Umbilical cord (tissue), 2 donors: ENCODE measurements around a stretch of chr5.

- RAMPAGE, long total RNA: no peak
Measured at GRCh38 chr5:149747328-149748339, 17.5 kb downstream of the PPARGC1B start.

GRCh38 chr5:149931933-149932786 lies 12.4 kb downstream of the PDE6A start:
- RAMPAGE, long total RNA: no peak

GRCh38 chr5:149984857-149985407 lies 15.5 kb downstream of the TIGD6 start:
- RAMPAGE, long total RNA: no peak

- RAMPAGE, long total RNA: no peak
Measured at GRCh38 chr5:149995269-149995928, 5.1 kb downstream of the TIGD6 start.

GRCh38 chr5:150000847-150001669 lies 519 bp downstream of the HMGXB3 start:
- RAMPAGE, long total RNA: no peak

DNA sequence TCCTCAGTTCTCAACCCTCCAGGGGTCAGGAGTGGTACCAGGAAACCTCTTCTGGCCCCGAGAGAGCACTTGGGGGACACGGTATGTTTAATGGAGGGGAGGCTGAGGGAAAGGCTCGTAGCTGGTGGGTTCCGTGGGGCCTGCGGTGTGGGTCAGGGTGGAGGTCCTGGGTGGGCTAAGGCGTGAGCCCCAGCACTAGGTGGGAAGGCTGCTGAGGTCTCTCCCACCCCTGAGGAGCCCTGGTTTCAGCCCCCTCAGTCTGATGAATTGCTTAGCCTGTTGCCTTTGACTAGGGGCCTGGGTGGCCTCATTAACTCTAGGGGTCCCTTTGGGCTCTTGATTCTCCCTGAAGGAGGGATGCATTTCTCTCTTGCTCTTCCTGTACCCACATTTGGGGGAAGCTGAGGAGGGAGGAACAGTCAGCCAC lies 34.0 kb downstream of the CSF1R start:
- RAMPAGE, long total RNA: no peak

- RAMPAGE, long total RNA: no peak
Measured at GRCh38 chr5:150124255-150124748, 31.3 kb downstream of the PDGFRB start.

- RAMPAGE, long total RNA: no peak
Measured at GRCh38 chr5:150146716-150147193, 8.9 kb downstream of the PDGFRB start.

GRCh38 chr5:150180548-150181384 lies 9.1 kb upstream of the SLC6A7 start:
- RAMPAGE, long total RNA: no peak

GRCh38 chr5:150291428-150291839 lies 1.9 kb upstream of the CAMK2A start:
- RAMPAGE, long total RNA: no peak

GRCh38 chr5:150460973-150461593 lies 11.5 kb upstream of the RPS14 start:
- RAMPAGE, long total RNA: no peak

DNA sequence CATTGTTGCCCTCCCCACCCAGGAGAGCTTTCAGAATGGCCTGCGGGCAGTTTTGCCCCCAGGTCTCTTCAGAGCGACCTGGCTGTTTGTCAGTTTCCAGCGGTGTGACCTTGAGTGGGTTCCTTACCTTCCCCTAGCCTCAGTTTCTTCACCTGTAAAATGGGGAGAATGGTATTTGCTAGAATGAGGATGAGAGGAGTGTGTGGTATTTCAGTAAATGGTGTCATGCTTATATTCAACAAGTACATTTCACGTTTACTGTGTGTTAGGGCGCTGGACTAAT lies 21.0 kb upstream of the NDST1 start:
- RAMPAGE, long total RNA: no peak

DNA sequence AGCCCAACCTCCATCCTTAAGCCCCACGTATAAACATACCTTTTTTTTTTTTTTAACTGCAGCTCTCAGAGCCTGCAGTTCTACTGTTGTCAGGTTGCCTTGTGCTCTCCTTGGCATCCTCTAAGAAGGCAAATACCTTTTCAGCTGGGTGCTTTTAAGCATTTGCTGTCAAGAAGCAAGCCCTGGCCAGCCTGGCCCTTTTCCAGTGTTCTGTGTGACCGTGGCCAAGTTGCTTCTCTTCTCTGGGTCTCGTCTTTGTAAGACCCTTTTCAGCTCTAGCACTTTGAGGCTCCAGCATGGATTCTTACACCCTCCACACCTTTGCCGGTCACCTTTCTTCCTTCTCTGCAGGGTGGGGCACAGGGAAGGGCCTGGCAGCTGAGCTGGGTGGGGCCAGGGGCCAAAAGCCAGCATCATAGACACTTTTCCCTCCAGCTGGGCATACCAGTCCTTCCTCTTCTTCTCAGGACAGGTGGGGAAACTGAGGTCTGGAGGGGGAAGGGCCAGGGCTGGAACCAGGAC lies 643 bp upstream of the NDST1 start:
- RAMPAGE, long total RNA: no peak

- RAMPAGE, long total RNA: no peak
Measured at GRCh38 chr5:150520836-150521422, 13.0 kb downstream of the NDST1 start.

- RAMPAGE, long total RNA: no peak
Measured at GRCh38 chr5:150533156-150533567, 25.2 kb downstream of the NDST1 start.

- RAMPAGE, long total RNA: no peak
Measured at GRCh38 chr5:150539884-150540911, 32.3 kb downstream of the NDST1 start.

DNA sequence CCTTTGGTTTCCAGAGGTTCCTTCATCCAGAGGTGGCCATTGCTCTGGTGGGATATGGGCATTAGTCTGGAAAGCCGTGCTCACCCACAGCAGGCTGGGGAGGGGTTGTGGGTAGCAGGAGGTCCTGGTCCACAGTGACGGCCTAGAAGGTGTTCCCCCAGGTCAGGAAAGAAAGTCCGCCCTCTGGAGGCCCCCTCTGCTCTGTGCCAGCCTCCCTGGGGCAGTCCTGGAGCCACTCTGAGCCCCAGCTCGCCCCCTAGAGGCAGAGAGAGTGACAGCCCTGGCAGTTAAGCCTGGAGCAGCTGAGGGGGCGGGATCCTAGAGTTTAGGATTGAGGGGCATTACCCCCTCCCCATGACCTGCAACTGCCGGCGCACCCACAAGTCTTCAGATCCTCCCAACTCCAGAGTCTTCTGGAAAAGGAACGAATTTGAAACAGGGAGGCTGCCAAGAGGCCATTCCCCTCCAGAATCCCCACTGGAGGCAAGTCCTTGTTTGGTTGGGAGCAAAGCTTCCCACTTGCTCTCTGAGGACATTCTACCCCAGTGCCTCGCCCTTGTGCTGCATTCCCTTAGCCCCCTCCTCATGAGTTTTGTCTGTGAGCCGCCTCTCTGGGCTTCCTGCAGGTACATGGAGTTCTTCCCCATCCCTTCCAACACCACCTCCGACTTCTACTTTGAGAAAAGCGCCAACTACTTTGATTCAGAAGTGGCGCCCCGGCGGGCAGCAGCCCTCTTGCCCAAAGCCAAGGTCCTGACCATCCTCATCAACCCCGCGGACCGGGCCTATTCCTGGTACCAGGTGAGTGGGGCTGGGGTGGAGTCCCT lies 37.0 kb downstream of the NDST1 start:
- RAMPAGE, long total RNA: no peak

- RAMPAGE, long total RNA: no peak
Measured at GRCh38 chr5:150647722-150648797, 7.6 kb downstream of the SYNPO start.

- RAMPAGE, long total RNA: no peak
Measured at GRCh38 chr5:150658883-150660048, 1.8 kb upstream of the MYOZ3 start.

- RAMPAGE, long total RNA: no peak
Measured at GRCh38 chr5:150753485-150754001, 5.3 kb downstream of the DCTN4 start.